Brain (tissue), 1 donor: ENCODE results near the gene ATP13A3.

DNA sequence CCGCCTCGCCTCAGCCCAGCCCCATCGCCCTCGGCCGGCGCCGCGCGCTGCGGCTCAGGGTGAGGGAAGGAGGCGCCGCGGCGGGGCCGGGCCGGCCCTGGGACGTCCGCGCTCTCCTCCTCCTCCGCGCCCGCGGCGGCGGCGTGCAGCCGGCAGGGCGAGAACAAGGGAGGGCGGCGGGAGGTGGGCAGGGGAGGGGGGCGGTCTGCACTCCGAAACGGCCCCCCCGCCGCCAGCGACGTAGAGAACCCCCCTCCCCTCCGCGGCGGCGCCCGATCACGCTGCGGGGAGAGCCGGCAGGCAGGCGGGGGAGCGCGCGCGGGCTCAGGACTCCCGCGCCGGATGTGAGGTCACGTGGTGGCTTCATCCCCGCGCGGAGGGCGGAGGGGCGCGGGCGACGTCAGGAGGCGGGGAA is at the start of gene ATP13A3:
Gene ATP13A3, minus strand, starts transcription at position 332 of the 415 bp plus-strand sequence.
- RRBS, result 3% methylated on average over 36 of the region's 63 CpGs

GRCh38 chr3:194497701-194498175 is 10.9 kb upstream of the ATP13A3 start:
- RRBS, result no CpG with 5 or more reads among the region's 2 CpGs

- RRBS, result 67% methylated on average over 1 of the region's 9 CpGs
Measured at GRCh38 chr3:194555062-194555602, 68.3 kb upstream of the ATP13A3 start.

DNA sequence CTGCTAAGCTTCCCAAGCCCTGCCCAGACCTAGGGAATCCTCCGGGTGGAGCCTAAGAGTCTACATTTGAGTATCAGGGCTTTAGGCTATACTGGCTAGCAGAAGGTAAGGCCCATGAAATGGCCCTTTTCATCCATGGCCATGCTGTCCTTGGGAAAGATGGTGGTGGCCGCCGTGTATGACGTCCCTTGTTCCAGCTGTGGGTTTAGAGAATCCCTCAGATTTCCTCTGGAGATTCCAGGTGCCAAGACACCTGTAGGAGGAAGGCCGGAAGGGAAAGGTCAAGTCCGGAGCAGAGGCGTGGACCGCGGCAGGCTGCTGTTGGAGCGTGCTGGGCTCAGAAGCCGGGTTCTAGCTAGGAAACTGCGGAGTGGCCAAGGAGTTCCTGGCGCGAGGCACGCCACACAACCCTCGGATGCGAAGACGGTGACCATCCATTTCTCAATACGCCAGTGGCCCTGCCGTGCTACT is 50.8 kb downstream of the TMEM44 start:
- RRBS, result over 99% methylated on average over 6 of the region's 20 CpGs

GRCh38 chr3:194586784-194587045 is 46.5 kb downstream of the TMEM44 start:
- RRBS, result no CpG with 5 or more reads among the region's 2 CpGs

DNA sequence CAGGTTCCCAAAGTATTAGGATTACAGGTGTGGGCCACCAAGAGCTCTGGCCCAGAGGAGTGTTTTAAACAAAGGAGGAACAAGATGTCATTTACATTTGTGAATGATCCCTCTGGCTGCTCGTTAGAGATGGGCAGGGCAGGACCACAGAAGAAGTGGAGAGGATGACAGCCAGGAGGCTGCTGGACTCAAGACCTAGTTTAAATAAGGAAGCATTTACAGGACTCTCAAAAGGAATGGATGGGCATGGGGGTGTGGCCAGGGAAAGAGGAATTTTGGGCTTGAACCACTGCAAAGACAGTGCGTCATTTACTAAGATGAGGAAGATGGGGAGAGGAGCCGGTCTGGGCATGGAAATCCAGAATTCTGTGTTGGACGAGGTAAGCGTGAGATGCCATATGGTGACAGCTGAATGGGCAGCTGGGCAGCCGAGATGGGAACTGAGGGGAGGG is 24.4 kb downstream of the TMEM44 start:
- RRBS, result no CpG with 5 or more reads among the region's 6 CpGs

DNA sequence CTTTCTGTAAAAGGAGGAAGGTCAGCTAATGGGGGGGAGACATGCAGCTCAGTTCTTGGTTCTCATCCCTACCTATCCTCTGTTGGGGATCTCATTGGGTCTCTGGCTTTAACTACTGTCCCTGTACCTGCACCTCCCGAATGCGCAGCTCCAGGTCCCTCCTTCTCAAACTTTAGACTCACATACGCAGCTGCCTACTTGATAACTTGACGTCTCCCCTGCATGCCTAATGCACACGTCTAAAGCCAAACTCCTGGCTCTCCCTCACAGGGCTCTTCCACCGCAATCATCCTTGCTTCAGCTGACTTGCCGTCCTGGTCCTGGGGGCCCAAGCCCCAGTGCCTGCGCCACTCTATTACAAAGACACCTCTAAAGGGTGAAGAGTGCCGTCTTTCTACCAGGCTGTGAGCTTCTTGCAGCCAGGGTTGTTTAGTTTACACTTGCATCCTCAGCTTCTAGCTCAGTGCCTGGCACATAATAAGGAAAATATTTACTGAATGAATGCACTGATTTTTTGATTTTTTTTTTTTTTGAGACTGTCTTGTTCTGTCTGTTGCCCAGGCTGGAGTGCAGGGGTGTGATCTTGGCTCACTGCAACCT is 6.0 kb upstream of the TMEM44 start:
- RRBS, result no CpG with 5 or more reads among the region's 9 CpGs

DNA sequence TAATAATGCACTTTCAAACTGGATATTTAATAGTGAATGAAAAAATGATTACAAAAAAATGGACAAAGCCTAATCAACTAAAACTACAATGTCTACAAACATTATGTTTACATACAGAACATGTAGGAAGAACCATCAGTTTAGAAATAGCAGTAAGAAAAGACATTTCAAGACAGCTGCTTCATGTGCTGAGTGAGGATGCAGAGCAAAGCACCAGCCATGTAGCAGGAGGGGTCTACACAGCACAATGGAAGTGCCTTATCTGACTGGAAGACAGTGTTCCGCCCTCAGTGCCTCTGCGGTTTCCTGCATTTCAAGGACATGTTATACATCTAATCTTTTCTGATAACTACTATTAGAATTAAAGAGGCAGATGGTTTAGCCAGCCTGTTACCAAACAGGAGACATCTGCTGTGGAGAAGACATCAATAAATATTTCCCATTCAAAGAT is 10.7 kb downstream of the LSG1 start:
- RRBS, result no CpG with 5 or more reads among the region's 2 CpGs

DNA sequence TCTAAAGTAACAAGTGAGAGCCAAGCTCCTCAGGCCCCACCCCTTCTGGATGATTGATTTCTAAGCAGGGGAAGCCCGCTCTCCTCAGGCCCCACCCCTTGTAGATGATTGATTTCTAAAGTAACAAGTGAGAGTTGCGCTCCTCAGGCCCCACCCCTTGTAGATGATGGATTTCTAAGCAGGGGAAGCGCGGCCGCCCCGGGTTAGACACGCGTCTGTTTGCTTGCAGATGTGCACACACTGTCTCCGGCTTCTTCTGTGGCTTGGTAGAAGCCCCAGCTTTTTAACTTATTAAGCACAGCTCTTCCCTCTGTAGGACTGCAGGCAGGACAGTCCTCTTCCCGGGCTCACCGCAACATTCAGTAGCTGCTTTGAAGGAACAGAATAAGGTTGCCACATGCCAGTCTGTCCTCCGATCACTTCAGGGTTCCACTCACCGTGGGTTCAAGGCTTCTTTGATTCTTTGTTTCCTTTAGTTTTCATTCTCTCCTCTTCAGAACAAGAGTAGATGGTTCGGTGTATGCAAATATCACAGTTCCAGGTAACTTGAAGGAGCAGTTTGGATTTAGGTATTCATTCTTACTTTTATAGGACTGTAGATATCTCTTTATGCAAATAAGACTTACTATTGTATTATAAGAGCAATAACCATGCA is 83.7 kb downstream of the FAM43A start:
- RRBS, result 4% methylated on average over 2 of the region's 14 CpGs

- RRBS, result no CpG with 5 or more reads among the region's 6 CpGs
Measured at GRCh38 chr3:194773201-194773679, 87.6 kb downstream of the FAM43A start.

DNA sequence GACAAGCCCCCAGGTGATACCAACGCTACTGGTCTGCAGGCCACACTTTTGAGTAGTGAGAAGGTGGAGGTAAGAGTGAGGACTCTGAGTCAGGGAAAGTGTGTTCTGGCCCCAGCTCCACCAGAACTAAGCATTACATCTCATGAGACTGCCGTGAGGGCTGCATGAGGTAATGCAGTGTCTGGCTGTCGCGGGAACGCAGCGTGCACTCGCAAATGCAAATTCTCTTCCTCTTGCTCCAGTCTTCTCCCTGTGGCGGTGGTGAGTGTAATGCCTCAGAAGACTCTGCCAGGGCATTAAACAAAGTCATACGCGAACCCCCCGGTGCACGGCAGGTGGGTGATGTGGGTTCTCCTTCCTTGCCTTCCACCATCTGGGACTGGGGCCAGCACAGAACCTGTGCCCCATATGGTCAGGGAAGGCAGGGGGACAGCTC is 175.9 kb downstream of the XXYLT1 start:
- RRBS, result no CpG with 5 or more reads among the region's 12 CpGs

DNA sequence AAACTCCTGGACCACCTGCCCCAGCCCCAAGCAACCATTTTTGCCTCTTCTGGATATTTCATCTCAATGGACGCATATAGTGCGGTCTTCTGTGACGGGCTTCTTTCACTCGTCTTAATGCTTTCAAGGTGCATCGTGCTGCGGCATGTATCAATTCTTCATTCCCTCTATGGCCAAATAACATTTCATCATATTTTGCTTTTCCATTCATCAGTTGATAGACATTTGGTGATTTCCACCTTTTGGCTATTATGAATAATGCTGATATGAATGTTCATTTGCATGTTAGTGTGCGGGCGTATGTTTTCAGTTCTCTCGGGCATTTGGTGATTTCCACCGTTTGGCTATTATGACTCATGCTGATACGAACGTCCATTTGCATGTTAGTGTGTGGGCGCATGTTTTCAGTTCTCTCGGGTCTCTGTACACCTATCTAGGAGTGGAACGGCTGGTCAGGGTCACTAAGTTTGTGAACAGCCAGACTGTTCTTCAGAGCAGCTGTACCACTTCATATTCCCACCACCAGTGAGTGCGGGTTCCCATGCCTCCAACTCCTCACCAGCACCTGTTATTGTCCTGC is 141.5 kb downstream of the XXYLT1 start:
- RRBS, result no CpG with 5 or more reads among the region's 16 CpGs

DNA sequence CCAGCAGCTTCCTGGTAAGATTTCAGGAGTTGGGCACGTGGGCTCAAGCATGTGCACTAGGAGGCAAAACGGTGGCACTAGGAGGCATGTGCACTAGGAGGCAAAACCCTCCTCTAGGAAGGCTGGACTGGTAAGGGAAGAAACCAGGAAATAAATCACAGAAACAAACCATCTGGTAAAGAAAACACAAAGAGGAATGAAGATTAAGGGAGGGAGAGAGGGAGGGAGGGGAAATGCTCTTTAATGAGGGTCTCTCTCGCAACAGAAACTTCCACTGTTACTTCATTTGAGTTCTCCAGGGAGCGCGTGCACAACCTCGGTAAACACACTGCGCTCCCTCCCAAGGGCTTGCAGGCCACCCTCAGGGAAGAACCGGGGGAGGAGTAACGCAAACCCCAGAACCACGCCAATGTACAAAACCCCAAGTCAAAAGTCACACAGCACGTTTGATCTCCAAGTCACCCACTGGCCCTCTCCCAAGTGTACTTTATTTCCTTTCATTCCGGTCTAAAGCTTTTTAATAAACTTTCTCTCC is 116.6 kb downstream of the XXYLT1 start:
- RRBS, result 100% methylated on average over 1 of the region's 12 CpGs

- RRBS, result no CpG with 5 or more reads among the region's 15 CpGs
Measured at GRCh38 chr3:195154798-195155503, 116.0 kb downstream of the XXYLT1 start.

- RRBS, result 0% methylated on average over 3 of the region's 11 CpGs
Measured at GRCh38 chr3:195195194-195195823, 75.7 kb downstream of the XXYLT1 start.

GRCh38 chr3:195204368-195204732 is 66.6 kb downstream of the XXYLT1 start:
- RRBS, result no CpG with 5 or more reads among the region's 8 CpGs

DNA sequence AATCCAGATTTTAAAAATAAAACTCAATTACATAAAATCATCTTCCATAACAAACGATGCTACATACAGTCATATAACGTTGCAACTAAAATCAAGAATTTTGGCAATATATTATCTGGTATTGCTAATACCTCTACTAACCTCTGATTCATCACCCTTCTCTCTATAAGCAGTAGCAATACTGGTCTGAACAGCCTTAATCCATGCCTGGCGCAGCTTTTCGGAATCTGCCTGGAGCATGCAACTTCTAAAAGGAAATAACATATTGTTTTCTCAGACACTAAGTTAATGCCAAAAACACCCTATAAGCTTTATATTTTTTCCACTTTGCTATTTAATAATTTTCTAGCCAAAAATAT is 35.4 kb upstream of the XXYLT1 start:
- RRBS, result no CpG with 5 or more reads among the region's 4 CpGs

- RRBS, result no CpG with 5 or more reads among the region's 4 CpGs
Measured at GRCh38 chr3:195307228-195307581, 36.2 kb upstream of the XXYLT1 start.

DNA sequence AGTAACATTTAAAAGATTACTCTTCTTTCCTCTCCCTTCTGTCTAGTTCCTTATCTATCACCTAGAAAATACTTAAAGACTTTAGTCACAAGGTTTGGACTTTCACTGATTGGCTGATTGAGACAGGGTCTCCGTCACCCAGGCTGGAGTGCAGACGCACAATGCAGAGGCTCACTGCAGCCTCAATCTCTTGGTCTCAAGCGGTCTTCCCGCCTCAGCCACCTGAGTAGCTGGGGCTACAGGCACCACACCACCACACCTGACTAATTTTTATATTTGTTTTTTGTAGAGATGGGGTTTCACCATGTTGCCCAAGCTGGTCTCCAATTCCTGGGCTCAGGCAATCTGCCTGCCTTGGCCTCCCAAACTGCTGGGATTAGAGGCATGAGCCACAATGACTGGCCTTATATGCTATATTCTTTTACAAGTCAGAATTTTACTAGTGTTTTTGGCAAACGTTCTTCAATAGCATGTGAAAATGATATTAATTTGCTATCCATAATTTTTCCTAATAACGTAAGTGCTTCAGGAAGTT is 44.0 kb upstream of the XXYLT1 start:
- RRBS, result no CpG with 5 or more reads among the region's 6 CpGs

- RRBS, result no CpG with 5 or more reads among the region's 3 CpGs
Measured at GRCh38 chr3:195426022-195426588, 16.7 kb downstream of the ACAP2 start.